Colic lymph node (tissue), 1 donor: ENCODE data around the genes JPT1, CASKIN2 and SAP30BP.

- PRO-cap: bidirectional peak, plus-strand start at chr17:74780294, minus-strand start at chr17:74780039
Observed at GRCh38 chr17:74779910-74780467, 3.7 kb downstream of the TMEM104 start.

DNA sequence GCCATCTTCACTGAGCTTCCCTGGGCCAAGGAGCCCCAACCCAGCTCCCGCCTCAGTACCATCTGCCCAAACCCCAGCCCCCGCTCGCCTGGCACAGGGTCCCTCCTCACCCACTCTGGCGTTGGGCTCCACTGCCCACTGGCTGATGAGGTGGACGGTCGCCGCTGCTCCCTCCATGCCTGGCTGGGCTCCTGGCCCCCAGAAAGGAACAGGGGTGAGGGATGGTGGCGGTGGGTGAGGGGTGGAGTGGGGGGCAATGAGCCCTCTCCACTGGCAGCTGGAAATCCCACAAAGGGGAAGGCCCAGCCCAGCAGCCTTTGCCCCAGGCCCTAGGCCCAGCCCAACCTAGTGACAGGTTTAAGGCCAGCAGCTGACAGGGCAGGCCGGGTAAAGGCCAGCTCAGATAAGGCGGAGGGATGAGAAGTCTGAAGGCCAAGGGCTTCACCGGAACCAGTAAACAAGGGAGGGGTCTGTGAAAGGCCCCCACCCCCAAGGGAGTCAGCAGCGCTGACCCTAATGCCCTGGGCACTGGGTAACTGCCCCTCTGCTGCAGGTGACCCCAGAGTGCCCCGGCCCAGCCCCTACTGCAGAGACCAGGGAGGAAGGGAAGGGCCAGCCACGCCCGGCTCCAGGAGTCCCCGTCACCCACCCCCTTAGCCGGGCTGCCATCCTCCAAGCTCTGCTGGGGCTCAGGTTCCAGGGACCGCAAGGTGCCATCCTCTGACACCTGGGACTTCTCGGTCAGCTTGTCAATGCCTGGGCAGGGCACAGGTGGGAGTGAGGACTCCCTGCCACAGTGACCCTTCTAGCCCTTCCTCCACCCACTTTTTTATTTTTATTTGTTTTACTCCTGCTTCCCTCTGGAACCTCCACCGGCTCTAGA, 17.4 kb downstream of the OTOP3 start:
- PRO-cap: no peak

DNA sequence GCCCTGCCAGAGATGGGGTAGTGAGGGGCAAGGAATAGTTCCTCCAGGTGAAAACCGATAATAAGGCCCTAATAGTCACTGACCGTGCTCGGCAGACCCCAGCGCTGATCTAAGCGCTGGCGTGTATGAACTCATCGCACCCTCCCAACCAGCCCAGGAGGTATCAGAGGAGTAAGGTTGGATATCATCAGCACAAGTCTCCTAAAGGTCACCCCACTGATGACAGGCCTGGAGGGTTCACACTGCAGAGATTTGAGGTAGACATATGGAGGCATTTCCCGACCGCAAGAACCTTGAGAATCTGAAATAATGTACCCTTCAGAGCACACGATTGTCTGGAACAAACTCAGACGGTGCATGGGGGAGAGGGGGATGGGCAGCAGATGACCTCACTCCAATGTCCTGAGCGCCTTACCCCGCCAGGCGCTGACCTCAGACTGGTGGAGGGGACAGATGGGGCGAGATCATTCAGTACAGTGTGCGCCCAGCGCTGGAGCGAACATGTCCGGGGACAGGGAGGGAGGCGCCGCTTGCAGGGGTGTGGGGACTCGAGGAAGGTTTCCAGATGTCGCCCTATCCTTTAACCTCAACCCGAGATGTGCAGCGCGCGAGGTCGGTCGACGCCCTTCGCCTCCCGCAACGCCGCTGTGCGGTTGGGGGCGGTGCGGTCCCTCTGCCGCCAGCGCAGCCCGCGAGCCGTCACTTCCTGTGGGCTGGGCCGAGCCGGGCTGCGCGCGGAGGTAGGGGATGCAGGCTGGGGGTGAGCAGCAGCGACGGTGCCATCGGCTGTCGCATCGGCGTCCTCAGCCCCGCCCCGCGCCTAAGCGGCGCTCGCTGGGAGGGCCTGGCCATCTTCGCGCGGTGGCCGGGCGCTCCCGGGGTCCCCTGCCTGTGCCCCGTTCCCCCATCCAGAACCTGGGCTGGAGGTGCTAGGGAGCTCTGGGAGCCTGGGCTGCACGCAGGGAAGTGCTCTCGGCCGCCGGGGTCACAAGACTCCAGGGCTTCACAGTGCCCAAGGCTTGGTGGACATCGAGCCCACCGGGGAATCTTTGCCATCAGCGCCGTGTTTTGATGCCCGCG, 5.4 kb upstream of the CDR2L start:
- PRO-cap: unidirectional peak, plus-strand start at position 435 of the sequence; bidirectional peak, plus-strand start at position 767 of the sequence, minus-strand start at position 647 of the sequence

GRCh38 chr17:75088465-75088866, 712 bp downstream of the SLC16A5 start:
- PRO-cap: no peak

- PRO-cap: no peak
Observed at GRCh38 chr17:75109052-75109614, 636 bp upstream of the ARMC7 start.

- PRO-cap: no peak
Observed at GRCh38 chr17:75148489-75148781, 5.9 kb downstream of the JPT1 start.

DNA sequence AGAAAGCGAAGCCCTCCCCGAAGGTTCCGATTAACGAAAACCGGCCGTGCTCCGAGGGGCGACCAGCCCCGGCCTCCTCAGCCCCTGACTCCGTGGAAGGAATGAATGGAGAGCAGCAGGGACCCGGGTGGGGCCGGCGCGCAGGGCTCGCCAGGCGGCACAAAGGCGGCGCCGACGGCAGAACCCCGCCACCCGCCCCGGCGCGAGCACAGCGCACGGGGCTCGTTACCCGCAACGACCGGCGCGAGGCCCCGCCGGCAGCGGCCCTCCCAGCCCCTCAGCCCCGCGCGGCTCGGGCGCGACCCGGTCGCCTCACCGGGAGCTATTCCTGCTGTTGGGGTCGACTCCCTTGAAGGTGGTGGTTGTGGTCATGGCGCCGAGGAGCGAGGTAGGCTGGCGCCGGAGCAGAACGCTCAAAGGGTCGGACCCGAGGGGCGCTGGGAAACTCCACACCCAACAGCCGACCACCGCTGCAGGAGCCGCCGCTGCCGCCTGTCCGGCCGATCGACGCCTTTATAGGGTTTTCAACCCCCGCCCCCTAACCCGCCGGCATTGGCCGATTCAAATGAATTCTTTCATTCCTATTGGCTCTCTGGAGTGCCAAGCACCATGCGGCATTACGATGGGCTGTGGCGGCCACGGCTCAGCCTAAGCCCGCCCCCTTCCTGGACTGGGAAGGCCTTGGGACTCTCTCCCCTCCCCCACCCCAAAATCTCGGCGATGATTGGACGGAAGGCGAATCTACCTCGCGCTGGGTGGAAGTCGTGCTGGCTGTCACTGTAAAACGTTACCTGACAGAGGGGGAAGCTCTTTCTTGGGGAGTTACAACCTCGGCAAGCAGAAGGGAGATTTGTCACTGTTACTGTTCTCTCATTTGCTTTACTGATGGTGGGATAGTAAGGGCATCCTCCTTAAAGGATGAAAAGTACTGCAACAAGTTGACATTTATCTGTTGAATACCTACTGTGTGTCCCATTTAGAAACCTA, at the start of gene JPT1:
Gene JPT1 (minus strand): TSS at position 487 of the 987 bp plus-strand sequence.
- PRO-cap: bidirectional peak, plus-strand start at position 790 of the sequence, minus-strand start at position 487 of the sequence

DNA sequence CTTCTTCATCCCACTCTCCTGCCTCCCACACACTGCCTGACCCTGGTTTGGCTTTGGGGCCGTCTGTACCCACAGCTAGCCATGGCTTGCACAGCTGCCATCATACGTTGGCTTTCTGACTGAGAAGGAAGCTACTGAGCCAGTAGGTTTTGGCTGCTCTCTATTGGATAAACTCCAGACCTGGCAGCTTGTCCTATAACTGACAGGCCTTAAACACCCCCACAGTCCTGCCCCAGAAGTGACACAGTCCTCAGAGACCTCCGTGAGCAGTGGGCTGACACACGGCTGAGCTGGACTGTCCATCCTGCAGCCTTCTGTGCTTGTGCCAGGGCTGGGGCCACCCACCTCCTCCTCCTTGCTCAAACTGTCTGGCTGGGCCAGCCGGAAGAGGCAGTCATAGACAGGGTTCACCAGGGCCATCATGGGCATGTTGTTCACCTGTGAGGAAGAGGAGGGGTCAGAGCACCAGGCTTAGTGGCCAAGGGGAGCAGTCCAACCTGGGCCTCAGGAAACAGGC, 3.8 kb downstream of the MIF4GD start:
- PRO-cap: no peak

DNA sequence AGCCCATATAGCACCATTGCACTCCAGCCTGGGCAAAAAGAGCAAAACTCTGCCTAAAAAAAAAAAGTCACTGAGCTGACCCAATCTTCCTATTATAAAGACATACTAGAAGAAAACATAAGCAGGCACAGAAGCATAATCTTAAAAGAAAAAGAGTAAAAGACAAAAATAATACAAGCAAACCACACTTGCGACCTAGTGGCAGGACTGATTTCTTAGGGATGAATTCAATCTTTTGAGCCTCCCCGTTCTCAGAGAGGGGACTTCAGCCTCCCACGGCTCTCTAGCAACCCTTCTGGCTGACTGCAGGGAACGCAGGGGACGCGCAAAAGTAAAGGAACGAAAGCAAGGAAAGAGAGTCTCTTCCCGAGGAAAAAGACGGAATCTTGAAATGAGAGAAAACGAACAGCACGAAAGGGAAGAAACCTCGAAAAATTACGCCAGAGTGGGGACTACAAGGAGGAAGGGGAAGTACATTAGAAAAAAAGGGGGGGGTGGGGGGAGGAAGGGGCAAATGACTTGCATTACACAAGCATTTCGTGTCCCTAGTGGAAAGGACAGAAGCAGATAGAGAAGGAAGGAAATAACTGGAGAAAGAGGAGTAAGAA, 1.3 kb downstream of the GRB2 start:
- PRO-cap: bidirectional peak, plus-strand start at position 480 of the sequence, minus-strand start at position 223 of the sequence

DNA sequence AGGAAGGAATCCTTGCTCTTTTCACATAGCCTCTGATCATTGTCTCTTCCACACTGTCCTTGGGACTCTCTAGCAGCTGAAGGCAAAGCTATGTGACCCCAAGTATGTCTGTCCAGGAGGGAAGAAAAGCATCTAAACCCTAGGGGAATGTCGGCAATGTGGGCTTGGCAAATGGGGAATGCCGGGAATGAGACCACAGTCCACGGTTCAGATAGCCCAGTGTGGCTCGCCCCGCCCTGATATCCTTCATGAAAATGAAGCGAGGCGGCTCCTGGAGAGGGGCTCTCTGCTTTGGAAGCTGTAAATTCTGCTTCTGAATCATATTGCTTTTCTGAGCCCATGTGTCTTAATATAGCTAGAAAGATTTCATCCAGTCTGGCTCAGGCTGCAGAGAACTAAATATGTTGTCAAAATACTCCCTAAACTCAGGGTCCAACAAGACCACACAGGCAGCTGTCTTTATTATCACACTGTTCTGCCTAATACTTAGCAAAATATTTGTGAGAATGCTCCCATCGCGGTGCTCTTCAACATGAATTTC, 25.0 kb upstream of the GRB2 start:
- PRO-cap: no peak

DNA sequence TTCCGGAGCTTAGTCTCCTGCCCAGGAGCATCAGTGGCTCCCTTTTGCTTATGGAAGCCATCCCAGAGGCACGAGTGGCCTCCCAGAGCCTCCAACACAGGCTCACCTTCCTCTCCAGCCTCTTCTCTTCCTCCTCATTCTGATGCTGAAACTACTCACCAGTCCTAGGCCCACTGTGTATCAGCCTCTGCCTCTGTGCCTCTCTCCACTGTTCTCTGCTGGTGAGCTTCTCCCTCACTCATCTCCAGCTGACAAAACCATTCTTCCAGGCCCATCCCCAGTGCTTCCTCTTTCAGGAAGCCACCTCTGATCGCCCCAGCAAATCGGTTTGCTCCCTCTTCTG, 28.2 kb downstream of the CASKIN2 start:
- PRO-cap: no peak

DNA sequence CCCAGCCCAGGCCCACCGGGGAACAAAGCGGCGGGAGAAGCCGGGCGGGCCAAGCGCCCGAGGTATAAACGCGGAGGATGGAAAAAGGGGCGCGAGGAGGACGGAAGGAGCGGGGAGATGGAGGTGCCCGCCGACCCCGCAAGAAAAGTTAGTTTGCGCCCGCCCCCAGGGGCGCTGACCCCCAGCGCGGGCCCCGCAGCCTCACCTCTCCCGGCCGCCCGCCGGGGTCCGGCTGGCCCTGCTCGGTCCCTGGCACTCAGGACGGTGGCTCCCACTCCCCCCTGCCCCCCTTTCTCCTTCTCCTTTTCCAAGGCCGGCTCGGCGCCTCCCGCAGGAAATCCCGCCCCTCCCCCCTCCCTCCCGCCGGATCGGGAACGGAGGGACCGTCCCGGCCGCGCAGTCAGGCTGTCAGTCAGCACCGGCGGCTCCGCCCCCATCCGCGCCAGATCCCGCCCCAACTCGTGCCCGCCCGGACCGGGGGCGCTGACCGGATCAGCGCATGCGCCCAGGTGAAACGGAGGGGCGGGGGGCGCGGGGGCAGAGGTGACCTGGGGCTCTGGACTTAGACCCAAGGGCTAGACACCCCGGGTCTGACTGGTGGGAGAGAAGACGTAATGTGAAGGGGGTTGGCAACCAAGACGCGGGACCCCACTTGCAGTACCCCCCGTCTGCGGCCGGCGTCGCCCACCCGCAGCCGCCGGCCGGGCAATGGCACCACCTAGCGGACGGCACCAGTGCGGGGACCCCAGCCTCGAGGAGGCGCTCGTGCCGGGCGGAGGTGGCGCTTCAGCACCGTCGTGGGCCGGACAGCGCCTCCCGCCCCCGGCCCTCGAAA, at the start of gene CASKIN2:
Gene CASKIN2 (minus strand): TSS at position 342 of the 835 bp plus-strand sequence.
- PRO-cap: bidirectional peak, plus-strand start at position 445 of the sequence, minus-strand start at position 234 of the sequence

DNA sequence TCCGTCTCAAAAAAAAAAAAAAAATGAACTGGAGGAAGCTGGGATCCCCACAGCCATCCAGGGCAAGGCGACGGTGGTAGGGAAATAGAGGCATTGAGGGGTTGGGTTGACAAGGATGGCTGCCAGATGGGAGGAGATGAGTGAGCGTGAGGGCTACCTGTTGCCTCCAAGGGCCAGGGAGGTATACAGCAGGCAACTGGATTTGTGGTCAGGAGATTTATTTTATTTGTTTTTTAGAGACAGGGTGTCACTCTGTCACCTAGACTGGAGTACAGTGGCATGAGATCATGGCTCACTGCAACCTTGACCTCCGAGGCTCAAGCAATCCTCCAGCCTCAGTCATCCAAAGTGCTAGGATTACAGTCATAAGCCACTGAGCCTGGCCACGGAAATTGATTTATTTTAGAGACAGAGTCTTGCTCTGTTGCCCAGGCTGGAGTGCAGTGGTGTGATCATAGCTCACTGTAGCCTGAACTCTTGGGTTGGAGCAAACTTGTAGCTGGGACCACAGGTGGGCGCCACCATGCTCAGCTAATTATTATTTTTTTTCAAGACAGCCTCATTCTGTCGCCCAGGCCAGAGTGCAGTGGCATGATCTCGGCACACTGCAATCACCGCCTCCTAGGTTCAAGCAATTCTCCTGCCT, 9.8 kb upstream of the MYO15B start:
- PRO-cap: no peak

DNA sequence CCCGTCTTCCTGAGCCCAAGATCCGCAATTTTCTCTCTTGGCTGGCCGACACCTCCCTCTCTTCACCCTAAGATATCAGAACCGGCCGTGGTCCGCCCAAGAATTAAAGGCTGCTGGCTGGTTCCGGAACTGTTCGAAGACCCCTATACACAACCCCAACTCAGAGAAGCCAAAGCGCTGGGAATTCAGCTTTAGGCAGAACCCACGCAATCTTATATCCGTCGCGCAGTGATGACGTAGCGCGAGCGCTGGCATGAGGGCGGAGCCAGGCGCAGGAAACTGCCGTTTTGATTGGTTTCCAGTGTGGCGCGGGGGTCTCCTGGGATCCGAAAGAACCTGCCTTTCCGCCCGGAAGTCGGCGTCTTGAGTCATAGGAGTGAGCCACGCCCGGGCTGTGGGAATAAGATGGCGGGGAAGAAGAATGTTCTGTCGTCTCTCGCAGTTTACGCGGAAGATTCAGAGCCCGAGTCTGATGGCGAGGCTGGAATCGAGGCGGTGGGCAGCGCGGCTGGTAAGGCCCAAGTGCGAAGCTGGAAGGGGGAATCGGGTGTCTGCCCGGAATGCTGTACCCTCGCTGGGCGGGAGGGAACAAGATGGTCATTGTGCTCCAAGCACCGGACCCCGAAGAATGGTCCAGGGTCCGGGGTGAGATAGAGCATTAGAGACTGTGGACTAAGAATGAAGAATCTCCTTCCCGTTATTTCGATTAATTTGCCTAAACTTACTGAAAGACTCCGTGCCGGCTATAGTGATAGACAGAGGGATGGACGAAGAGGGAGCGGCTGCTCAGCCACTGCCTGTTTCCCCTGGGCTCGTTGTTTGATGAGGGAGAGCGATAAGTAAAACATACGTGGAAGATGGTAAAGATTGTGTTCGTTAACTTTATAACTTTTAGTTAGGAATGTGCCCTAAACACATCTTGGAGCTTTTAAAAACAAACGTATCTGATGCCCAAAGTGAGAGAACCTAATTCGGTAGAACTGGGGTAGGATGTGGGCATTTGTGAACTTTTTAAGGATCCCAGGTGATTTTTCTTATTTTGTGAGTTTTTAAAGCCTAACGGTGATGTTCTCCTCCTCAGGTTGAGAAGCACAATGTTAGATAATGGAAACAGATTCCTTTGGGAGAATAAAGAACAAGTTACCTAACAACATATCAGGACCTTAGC, at the start of gene SAP30BP:
Gene SAP30BP (plus strand): TSS at position 371 of the 1,168 bp plus-strand sequence.
- PRO-cap: bidirectional peak, plus-strand start at position 361 of the sequence, minus-strand start at position 214 of the sequence

DNA sequence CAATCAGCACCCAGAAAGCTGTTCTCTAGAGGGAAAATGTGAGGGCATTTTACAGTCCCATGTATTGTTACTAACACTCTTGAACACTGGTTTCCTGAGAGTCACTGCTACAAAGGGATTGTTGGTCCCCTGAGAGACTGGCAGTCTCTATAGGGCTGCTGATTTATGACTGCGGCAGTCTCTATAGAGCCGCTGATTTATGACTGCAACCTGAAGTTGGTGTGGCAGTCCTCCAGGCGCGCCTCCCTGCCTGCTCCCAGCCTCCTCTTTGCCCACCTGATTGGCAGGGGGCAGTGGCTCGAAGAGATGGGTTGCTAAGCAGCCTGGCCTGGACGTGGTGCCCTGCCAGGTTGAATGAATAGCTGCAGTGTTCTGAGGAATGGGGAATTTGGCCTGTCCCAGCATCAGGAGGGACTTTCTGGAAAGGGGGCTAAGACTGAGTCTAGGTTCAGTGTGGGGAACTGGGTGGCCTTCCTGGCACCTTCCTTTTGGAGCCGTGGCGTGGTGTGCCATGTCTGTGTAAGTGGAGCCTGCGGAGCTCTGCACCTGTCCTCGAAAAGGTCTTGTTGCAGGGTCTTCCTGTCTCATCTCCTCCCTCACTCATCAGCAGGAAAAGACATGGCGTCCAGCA, 24.8 kb downstream of the SAP30BP start:
- PRO-cap: no peak

DNA sequence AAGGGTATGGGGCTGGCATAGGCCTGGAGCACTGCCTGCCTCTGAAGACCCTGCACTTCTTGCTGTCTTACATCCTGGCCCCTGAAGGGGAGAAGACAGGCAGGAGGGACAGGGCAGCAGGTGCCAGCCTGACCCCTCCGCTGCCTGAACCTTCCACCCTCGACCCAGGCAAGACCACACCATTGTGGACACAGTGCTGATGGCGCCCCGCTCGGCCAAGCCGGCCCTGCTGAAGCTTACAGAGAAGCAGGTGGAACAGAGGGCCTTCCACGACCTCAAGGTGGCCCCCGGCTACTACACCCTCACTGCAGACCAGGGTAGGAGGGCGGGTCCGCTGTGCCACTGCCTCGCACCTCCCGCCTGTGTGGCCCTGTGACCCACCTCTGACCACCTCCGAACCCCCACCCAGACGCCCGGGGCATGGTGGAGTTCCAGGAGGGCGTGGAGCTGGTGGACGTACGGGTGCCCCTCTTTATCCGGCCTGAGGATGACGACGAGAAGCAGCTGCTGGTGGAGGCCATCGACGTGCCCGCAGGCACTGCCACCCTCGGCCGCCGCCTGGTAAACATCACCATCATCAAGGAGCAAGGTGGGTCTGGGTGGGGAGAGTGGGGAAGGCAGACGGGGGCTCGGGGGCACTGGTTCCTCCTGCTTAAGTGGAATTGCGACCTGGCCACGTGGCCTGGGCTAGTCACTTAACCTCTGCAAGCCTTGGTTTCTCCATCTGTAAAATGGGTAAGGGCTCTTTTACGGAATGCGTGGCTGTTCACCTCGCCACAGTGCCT, 21.1 kb downstream of the ITGB4 start:
- PRO-cap: no peak

DNA sequence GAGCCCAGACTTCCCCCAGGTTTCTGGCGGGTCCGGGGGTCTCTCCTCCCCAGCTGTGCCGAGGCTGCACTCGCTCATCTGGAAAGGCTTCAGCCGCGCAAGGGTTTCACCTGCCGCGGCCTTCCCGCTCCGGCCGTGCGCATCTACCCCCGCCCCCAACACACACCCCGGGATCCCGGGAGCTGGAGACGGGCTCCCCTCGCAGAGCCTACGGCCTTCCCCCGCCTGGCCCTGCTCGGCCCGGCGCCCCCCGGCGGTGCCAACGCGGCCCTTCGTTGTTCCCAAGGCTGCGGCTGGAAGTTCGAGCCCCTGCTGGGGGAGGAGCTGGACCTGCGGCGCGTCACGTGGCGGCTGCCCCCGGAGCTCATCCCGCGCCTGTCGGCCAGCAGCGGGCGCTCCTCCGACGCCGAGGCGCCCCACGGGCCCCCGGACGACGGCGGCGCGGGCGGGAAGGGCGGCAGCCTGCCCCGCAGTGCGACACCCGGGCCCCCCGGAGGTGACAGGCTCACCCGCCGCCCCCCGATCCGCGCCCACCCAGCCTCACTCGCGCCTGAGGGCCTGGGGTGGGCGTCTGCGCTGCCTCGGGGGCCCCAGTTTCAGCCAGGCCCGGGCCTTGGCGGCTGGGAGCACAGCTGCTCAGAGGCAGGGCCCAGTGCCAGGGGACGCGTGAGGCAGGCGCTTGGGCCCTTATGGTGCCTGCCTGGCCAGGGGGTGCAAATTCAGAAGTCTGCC, 11.3 kb downstream of the GALK1 start:
- PRO-cap: unidirectional peak, plus-strand start at position 429 of the sequence

DNA sequence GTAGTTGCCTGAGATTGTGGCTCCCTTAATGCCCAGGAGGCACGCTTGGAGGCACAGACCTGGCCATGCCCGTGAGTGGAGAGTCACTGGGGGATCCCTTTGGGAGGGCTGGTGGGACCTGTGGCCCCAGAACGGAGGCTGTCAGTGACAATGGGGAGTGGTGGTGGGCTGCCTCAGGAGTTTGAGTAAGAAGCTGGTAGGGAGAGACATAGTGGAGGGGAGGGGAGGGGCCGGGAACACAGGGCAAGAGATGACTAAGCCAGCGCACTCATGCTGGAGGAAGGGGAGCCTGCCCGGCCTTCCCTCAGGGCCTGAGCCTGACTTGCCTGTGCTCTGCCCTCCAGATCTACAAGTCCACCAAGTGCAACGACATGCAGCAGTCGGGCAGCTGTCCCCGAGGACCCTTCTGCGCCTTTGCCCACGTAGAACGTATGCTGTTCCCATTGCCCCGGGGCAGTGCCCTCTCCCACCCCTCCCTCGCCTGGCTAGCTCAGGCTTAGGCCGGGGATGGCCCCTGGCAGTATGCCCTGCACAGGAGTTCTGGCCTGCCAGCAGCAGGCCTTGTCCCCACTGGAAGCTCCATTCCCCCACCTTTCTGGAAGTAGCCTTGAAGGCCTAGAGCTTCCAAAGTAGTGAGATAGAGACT, 29.3 kb downstream of the UNC13D start:
- PRO-cap: no peak

DNA sequence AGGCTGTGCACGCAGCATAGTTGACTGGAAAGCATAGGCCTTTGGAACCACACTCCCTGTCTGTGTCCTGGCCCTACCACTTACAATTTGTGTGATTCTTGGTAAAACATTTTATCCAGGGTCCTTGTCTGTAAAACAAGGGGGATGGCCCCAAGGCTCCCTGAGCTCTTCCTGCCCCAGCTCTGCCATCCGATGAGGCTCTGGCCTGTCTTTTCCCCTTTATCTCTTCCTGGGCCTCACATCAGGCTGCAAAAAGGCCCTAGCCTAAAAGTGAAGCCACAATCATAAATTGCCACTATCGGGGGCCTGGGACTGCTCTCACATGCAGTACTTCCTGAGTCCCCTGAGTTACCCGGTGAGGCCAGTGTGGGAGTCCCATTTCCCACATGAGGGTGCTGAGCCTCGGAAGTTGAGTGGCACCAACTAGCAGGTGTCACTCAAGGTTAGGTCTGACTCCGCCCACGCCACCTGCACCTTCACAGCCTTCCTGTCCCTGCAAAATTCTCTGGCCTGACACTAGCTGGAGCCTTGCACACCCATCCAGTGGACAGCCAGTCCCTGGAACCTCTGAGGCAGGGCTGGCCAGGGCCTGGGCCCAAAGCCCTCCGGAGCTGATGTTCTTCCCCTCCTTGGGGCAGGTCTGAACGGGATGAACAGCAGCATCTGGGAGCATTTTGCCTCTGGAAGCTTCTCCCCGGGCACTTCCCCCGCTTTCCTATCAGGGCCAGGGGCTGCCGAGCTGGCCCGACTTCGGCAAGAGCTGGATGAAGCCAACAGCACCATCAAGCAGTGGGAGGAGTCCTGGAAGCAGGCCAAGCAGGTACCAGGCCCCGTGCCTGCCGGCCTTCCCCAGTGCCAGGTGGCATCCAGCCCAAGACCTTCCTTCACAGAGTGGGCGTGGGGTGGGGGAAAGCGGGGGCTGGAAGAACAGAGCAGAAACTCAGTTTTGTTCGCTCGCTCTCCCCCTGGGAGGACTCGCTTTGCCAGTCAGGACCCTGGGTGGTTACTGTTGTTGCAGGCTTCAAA, 22.1 kb downstream of the UNC13D start:
- PRO-cap: no peak

DNA sequence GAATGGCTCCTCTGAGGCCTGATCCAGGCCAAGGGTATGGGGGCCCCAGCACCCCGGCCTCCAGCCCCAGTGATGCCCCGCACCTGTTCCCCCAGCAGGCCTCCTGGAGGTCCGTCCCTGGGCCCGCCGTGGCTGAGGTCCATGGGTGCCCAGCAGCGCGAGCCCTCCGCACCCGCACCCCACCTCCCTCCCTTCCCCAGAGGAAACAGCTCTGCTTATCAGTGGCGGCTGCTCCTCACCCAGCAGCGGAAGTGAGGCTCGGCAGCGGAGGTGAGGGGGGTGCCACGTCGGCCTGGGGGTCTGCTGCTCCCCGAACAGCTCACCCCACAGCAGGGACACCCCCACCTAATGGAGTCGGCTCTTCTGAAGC, 639 bp downstream of the UNC13D start:
- PRO-cap: bidirectional peak, plus-strand start at position 245 of the sequence, minus-strand start at position 193 of the sequence